K562 (cell line): ENCODE measurements around a stretch of chr7.

- RAMPAGE, long total RNA = no peak
- RRBS = 92% methylated on average over 1 of the region's 36 CpGs
PRO-cap:
- standard = no peak
- CoPRO, capped RNA only, 2 experiments = no peak in any of the 2 experiments
- CoPRO, capped and uncapped RNA, 2 experiments = no peak in any of the 2 experiments
- CoPRO, uncapped RNA only, 2 experiments = peak in 2 of 2 experiments; most common plus-strand start chr7:100885903 (in 1); most common minus-strand start chr7:100886114 (in 2)
CAGE:
- cytosol, long polyA plus RNA = no peak
- long polyA plus RNA = no peak
- nucleolus, long total RNA = no peak
- nucleus, long polyA plus RNA = no peak
Observed at GRCh38 chr7:100885518-100886595, 3.7 kb downstream of the UFSP1 start.

DNA sequence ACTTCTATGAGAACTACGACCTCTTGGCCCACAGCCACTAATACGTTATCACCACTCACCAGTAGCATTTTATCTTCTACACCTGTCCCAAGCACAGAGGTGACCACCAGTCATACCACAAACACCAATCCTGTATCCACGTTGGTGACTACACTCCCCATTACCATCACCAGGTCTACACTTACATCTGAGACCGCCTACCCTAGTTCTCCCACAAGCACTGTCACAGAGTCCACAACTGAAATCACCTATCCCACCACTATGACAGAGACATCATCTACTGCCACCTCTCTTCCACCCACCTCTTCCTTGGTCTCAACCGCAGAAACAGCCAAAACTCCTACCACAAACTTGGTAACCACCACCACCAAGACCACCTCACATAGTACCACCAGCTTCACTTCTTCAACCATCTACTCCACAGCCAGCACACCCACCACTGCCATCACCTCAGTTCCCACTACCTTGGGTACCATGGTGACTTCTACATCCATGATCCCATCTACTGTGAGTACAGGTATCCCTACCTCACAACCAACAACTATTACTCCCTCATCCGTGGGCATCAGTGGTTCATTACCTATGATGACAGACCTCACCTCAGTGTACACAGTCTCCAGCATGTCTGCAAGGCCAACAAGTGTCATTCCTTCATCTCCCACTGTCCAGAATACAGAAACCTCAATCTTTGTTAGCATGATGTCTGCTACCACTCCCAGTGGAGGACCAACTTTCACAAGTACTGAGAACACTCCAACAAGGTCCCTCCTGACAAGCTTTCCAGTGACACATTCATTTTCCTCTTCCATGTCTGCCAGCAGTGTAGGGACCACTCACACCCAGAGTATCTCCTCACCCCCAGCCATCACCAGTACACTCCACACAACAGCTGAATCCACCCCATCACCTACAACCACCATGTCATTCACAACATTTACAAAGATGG, 6.9 kb downstream of the MUC3A start:
- RAMPAGE, long total RNA = no peak
- RRBS = no CpG with 5 or more reads among the region's 6 CpGs
PRO-cap:
- standard = no peak
- CoPRO, capped RNA only, 2 experiments = no peak in any of the 2 experiments
- CoPRO, capped and uncapped RNA, 2 experiments = no peak in any of the 2 experiments
- CoPRO, uncapped RNA only, 2 experiments = no peak in any of the 2 experiments
CAGE:
- cytosol, long polyA plus RNA = no peak
- long polyA plus RNA = no peak
- nucleolus, long total RNA = no peak
- nucleus, long polyA plus RNA = no peak

DNA sequence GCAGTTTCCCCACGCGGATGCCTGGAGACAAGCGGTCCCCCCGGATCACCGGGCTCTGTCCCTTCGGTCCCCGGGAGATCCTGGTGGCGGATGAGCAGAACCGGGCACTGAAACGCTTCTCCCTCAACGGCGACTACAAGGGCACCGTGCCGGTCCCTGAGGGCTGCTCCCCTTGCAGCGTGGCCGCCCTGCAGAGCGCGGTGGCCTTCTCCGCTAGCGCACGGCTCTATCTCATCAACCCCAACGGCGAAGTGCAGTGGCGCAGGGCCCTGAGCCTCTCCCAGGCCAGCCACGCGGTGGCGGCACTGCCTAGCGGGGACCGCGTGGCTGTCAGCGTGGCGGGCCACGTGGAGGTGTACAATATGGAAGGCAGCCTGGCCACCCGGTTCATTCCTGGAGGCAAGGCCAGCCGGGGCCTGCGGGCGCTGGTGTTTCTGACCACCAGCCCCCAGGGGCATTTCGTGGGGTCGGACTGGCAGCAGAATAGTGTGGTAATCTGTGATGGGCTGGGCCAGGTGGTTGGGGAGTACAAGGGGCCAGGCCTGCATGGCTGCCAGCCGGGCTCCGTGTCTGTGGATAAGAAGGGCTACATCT, 3.6 kb downstream of the TRIM56 start:
- RAMPAGE, long total RNA = no peak
- RRBS = 98% methylated on average over 6 of the region's 41 CpGs
PRO-cap:
- standard = no peak
- CoPRO, capped RNA only, 2 experiments = no peak in any of the 2 experiments
- CoPRO, capped and uncapped RNA, 2 experiments = no peak in any of the 2 experiments
- CoPRO, uncapped RNA only, 2 experiments = peak in 1 of 2 experiments; most common plus-strand start position 229 of the sequence (in 1)
CAGE:
- cytosol, long polyA plus RNA = no peak
- long polyA plus RNA = no peak
- nucleolus, long total RNA = no peak
- nucleus, long polyA plus RNA = no peak

GRCh38 chr7:101124296-101125171, 2.4 kb upstream of the SERPINE1 start:
- RAMPAGE, long total RNA = no peak
- RRBS = no CpG with 5 or more reads among the region's 10 CpGs
PRO-cap:
- standard = bidirectional peak, plus-strand start at chr7:101124975, minus-strand start at chr7:101124864
- CoPRO, capped RNA only, 2 experiments = no peak in any of the 2 experiments
- CoPRO, capped and uncapped RNA, 2 experiments = no peak in any of the 2 experiments
- CoPRO, uncapped RNA only, 2 experiments = no peak in any of the 2 experiments
CAGE:
- cytosol, long polyA plus RNA = no peak
- long polyA plus RNA = no peak
- nucleolus, long total RNA = no peak
- nucleus, long polyA plus RNA = no peak

DNA sequence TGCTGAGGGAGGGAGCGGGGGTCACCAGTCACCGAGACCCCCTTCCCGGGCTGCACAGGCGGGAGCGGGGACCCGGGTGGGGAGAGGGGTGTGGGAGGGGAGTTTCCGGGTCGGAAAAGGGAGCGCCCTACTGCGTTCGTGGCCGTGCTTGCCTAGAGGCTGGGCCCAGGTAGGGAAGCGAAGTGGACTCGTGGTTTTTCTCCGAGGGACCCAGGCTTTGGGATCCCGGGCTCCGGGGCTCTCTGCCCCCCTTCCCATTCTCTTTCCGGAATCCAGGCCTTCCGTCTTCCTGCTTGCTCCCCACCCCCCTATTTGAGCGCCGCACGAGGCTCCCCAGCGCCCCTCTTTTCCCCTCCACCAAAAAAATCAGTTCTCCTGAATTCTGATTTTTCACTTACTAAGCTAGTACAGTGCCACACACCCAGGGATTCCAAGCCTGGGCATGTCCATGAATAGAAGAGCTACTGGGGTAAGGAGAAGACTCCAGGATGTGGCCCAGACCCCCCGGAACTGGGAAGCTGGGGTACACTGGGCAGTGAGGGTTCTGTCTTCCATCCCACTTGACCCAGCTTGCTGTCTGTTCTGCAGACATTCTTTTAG, 684 bp downstream of the AP1S1 start:
- RAMPAGE, long total RNA = no peak
- RRBS = no CpG with 5 or more reads among the region's 24 CpGs
PRO-cap:
- standard = no peak
- CoPRO, capped RNA only, 2 experiments = no peak in any of the 2 experiments
- CoPRO, capped and uncapped RNA, 2 experiments = no peak in any of the 2 experiments
- CoPRO, uncapped RNA only, 2 experiments = no peak in any of the 2 experiments
CAGE:
- cytosol, long polyA plus RNA = no peak
- long polyA plus RNA = no peak
- nucleolus, long total RNA = no peak
- nucleus, long polyA plus RNA = no peak

GRCh38 chr7:101161896-101162461, 3.4 kb downstream of the VGF start:
- RAMPAGE, long total RNA = no peak
- RRBS = no CpG with 5 or more reads among the region's 15 CpGs
PRO-cap:
- standard = no peak
- CoPRO, capped RNA only, 2 experiments = no peak in any of the 2 experiments
- CoPRO, capped and uncapped RNA, 2 experiments = no peak in any of the 2 experiments
- CoPRO, uncapped RNA only, 2 experiments = peak in 1 of 2 experiments; most common minus-strand start chr7:101162280 (in 1)
CAGE:
- cytosol, long polyA plus RNA = no peak
- long polyA plus RNA = no peak
- nucleolus, long total RNA = no peak
- nucleus, long polyA plus RNA = no peak

- RAMPAGE, long total RNA = no peak
- RRBS = 97% methylated on average over 4 of the region's 23 CpGs
PRO-cap:
- standard = no peak
- CoPRO, capped RNA only, 2 experiments = no peak in any of the 2 experiments
- CoPRO, capped and uncapped RNA, 2 experiments = no peak in any of the 2 experiments
- CoPRO, uncapped RNA only, 2 experiments = no peak in any of the 2 experiments
CAGE:
- cytosol, long polyA plus RNA = no peak
- long polyA plus RNA = no peak
- nucleolus, long total RNA = no peak
- nucleus, long polyA plus RNA = no peak
Observed at GRCh38 chr7:101210279-101210748, 7.1 kb downstream of the PLOD3 start.

DNA sequence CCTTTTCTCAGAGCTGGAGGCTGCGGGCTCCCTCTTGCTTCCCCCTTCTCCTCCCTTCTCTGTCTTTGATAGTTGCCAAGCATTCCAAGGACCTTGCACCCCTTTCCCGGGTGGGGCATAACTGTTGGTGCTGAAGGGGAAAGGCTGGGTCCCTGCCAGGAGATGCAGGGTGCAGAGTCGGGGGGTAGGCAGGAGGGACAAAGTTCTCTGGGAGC, 2.2 kb downstream of the CLDN15 start:
- RAMPAGE, long total RNA = no peak
- RRBS = no CpG with 5 or more reads among the region's 3 CpGs
PRO-cap:
- standard = no peak
- CoPRO, capped RNA only, 2 experiments = no peak in any of the 2 experiments
- CoPRO, capped and uncapped RNA, 2 experiments = no peak in any of the 2 experiments
- CoPRO, uncapped RNA only, 2 experiments = peak in 1 of 2 experiments; most common plus-strand start position 71 of the sequence (in 1)
CAGE:
- cytosol, long polyA plus RNA = no peak
- long polyA plus RNA = no peak
- nucleolus, long total RNA = no peak
- nucleus, long polyA plus RNA = no peak

- RAMPAGE, long total RNA = no peak
- RRBS = no CpG with 5 or more reads among the region's 21 CpGs
PRO-cap:
- standard = no peak
- CoPRO, capped RNA only, 2 experiments = no peak in any of the 2 experiments
- CoPRO, capped and uncapped RNA, 2 experiments = no peak in any of the 2 experiments
- CoPRO, uncapped RNA only, 2 experiments = no peak in any of the 2 experiments
CAGE:
- cytosol, long polyA plus RNA = no peak
- long polyA plus RNA = no peak
- nucleolus, long total RNA = no peak
- nucleus, long polyA plus RNA = no peak
Observed at GRCh38 chr7:101602127-101602739, 26.9 kb downstream of the MYL10 start.

DNA sequence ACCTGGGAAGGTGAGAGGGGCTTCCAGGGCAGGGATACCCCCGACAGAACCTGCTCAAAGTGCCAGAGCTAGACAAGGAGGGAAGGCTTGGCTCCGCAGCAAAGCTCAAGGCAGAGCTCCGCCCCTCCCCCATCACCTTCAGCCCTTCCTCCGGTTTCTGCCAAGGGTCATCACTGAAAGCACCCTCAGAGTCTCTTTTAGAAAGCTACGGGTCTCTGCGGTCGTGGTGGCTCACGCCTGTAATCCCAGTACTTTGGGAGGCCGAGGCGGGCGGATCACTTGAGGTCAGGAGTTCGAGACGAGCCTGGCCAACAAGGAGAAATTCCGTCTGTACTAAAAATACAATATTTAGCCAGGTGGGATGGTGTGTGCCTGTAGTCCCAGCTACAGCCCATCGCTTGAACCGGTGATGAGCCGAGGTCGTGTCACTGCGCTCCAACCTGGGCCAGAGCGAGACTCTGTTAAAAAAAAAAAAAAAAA, 73.3 kb upstream of the CUX1 start:
- RAMPAGE, long total RNA = no peak
- RRBS = 77% methylated on average over 4 of the region's 20 CpGs
PRO-cap:
- standard = no peak
- CoPRO, capped RNA only, 2 experiments = no peak in any of the 2 experiments
- CoPRO, capped and uncapped RNA, 2 experiments = no peak in any of the 2 experiments
- CoPRO, uncapped RNA only, 2 experiments = no peak in any of the 2 experiments
CAGE:
- cytosol, long polyA plus RNA = no peak
- long polyA plus RNA = no peak
- nucleolus, long total RNA = no peak
- nucleus, long polyA plus RNA = no peak

DNA sequence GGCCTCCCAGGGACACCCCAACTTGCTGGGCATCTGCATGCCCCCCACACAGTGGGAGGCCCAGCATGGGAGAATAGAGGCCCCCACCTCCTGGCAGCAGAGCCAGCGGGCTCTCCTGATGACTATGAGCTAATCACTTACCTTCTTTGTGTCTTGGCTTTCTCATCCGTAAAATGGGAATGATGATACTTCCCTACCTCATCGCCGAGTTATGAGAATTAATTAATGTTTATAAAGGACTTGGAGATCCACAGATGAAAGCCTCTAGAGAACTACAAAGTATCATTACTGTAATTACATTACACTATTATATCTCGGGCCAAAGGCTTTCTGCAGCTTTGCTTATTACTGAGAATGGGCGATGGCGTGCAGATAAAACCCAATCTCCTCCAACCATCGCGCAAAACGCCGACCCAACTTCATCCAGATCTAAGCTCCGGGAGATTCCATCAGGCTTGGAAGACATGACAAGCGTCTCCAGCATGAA, 42.4 kb upstream of the CUX1 start:
- RAMPAGE, long total RNA = no peak
- RRBS = no CpG with 5 or more reads among the region's 13 CpGs
PRO-cap:
- standard = no peak
- CoPRO, capped RNA only, 2 experiments = no peak in any of the 2 experiments
- CoPRO, capped and uncapped RNA, 2 experiments = no peak in any of the 2 experiments
- CoPRO, uncapped RNA only, 2 experiments = no peak in any of the 2 experiments
CAGE:
- cytosol, long polyA plus RNA = no peak
- long polyA plus RNA = no peak
- nucleolus, long total RNA = no peak
- nucleus, long polyA plus RNA = no peak

DNA sequence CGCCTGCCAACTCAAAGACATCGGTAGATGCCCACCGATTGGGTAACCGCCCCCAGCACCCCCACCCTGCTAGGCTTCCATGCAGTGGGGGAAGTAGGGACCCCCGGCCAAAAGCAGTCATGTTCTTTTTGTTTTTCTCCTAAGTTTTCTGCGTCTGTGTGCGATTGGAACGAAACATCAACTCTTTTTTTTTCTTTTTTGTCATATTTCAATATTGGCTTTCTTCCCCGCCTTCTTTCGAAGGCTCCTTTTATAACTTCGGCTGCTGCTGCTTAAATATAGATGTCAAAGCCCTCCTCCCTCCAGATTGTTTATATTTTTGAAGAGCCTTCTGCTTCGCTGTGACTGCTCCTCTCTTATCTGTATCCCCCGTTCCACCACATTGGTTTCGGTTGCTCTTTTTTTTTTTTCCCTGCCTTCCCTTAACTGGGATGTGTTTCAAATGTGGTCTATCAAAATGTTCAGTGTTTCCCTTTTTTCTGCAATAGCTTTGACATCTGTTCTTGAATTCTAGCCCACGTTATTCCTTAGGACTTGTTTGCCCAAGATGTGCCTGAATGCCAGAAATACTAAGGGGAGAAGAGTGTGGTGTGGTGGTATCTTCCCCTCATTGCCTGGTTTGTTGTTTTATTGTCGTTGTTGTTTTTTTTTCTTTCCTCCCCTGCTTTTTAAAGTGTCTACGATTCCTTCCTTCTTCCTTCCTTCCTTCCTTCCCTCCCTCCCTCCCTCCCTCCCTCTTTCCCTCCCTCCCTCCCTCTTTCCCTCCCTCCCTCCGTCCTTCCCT, 96.4 kb downstream of the CUX1 start:
- RAMPAGE, long total RNA = no peak
- RRBS = no CpG with 5 or more reads among the region's 18 CpGs
PRO-cap:
- standard = no peak
- CoPRO, capped RNA only, 2 experiments = no peak in any of the 2 experiments
- CoPRO, capped and uncapped RNA, 2 experiments = no peak in any of the 2 experiments
- CoPRO, uncapped RNA only, 2 experiments = no peak in any of the 2 experiments
CAGE:
- cytosol, long polyA plus RNA = no peak
- long polyA plus RNA = no peak
- nucleolus, long total RNA = no peak
- nucleus, long polyA plus RNA = no peak

- RAMPAGE, long total RNA = no peak
- RRBS = no CpG with 5 or more reads among the region's 9 CpGs
PRO-cap:
- standard = no peak
- CoPRO, capped RNA only, 2 experiments = no peak in any of the 2 experiments
- CoPRO, capped and uncapped RNA, 2 experiments = no peak in any of the 2 experiments
- CoPRO, uncapped RNA only, 2 experiments = no peak in any of the 2 experiments
CAGE:
- cytosol, long polyA plus RNA = no peak
- long polyA plus RNA = no peak
- nucleolus, long total RNA = no peak
- nucleus, long polyA plus RNA = no peak
Observed at GRCh38 chr7:101935787-101936115, 118.3 kb downstream of the CUX1 start.

DNA sequence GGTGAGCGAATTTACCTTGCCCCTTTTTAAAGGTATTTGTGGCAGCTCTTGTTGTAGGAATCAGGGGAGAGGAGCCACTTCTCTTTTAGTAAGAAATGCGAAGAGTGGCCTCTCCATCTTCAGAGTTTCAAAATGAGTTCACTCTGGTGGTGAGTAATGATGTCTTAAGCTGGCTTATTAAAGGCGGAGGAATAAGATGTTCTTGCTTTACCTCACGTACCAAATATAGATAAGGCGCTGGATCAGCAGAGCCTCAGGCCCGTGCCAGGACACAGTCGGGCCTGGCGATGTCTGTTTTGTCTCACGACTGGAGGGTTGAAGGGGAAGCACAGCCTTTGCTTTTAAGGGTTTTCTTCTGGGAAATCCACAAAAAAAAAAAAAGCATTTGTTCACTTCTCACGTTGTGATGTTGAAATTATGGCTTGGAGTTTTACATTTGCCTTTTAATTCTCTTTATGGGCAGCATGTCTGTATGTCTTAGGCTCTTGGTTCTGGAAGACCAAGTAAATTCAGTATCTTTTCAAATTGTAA, 136.1 kb downstream of the CUX1 start:
- RAMPAGE, long total RNA = no peak
- RRBS = no CpG with 5 or more reads among the region's 10 CpGs
PRO-cap:
- standard = no peak
- CoPRO, capped RNA only, 2 experiments = no peak in any of the 2 experiments
- CoPRO, capped and uncapped RNA, 2 experiments = no peak in any of the 2 experiments
- CoPRO, uncapped RNA only, 2 experiments = no peak in any of the 2 experiments
CAGE:
- cytosol, long polyA plus RNA = no peak
- long polyA plus RNA = no peak
- nucleolus, long total RNA = no peak
- nucleus, long polyA plus RNA = no peak

DNA sequence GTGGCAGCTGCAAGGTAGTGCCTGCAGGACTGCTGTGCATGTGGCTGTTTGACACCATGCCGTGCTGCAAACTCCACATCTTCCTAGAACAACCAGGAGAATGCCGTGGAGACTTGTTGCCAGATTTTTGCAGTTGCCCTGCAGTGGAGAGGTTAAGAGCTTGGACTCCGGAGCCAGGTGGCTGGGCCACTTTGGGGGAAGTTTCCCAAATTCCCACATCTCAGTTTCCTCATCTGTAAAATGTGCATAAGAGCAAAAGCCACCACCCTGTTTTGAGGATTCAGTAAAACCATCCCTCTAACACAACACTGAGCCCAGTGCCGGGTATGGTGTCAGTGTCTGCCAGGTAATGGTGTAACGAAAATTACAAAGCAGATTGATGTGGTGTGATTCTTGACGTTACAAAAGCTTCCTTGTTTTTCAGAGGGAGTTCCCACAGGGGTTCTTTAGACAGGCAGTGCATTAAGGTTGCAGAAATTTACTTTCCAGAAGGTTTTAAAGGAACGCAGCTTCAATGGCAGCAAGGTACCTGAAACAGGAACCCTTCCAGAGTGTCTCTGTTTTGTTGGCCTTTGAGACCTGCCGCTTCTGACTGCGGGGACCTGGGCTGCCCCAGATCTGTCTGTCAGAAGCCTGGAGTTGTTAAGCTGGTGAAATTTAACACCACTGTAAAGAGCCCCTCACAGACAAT, 168.2 kb downstream of the CUX1 start:
- RAMPAGE, long total RNA = no peak
- RRBS = no CpG with 5 or more reads among the region's 9 CpGs
PRO-cap:
- standard = no peak
- CoPRO, capped RNA only, 2 experiments = no peak in any of the 2 experiments
- CoPRO, capped and uncapped RNA, 2 experiments = no peak in any of the 2 experiments
- CoPRO, uncapped RNA only, 2 experiments = no peak in any of the 2 experiments
CAGE:
- cytosol, long polyA plus RNA = no peak
- long polyA plus RNA = no peak
- nucleolus, long total RNA = no peak
- nucleus, long polyA plus RNA = no peak

DNA sequence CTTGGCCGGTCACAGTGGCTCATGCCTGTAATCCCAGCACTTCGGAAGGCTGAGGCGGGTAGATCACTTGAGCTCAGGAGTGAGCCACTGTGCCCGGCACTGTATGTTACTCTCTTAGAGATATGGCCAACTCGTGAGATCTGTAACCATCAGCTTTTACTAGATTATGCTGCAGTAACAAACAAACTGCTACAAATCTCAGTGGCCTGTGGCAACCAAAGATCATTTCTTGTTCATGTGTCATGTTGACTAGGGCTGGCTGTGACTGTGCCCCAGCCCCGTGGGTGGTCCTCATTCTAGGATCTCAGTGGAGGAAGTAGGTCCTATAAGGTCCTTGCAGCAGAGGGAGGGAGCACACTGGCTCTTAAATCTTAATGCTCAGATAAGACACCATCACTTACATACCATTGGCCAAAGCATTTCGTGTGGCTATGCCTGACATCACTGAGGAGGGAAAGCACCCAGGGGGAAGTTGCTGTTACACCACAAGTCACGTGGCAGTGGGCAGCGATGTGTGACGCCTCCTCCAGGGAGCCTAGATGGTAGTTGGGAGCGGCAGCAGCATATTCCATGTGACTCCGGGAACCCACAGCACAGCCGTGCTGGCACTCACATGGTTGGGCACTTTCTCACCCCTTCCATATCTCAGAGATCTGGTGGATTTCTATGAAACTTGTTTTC, 224.8 kb upstream of the SH2B2 start:
- RAMPAGE, long total RNA = no peak
- RRBS = 94% methylated on average over 1 of the region's 13 CpGs
PRO-cap:
- standard = no peak
- CoPRO, capped RNA only, 2 experiments = no peak in any of the 2 experiments
- CoPRO, capped and uncapped RNA, 2 experiments = no peak in any of the 2 experiments
- CoPRO, uncapped RNA only, 2 experiments = no peak in any of the 2 experiments
CAGE:
- cytosol, long polyA plus RNA = no peak
- long polyA plus RNA = no peak
- nucleolus, long total RNA = no peak
- nucleus, long polyA plus RNA = no peak

DNA sequence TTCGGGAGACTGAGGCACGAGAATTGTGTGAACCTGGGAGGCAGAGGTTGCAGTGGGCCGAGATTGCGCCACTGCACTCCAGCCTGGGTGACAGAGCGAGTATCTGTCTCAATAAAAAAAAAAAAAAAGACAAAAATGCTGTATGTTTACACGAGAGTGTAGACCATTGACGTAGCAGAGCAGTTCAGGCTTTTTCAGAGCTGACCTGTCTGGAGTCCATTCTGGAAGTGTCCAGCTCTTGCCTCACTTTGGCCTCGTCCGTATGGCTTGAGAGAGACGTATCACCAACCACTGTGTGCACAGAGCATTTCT, 184.9 kb upstream of the SH2B2 start:
- RAMPAGE, long total RNA = no peak
- RRBS = no CpG with 5 or more reads among the region's 10 CpGs
PRO-cap:
- standard = unidirectional peak, plus-strand start at position 170 of the sequence
- CoPRO, capped RNA only, 2 experiments = no peak in any of the 2 experiments
- CoPRO, capped and uncapped RNA, 2 experiments = no peak in any of the 2 experiments
- CoPRO, uncapped RNA only, 2 experiments = peak in 2 of 2 experiments; most common plus-strand start position 132 of the sequence (in 1)
CAGE:
- cytosol, long polyA plus RNA = no peak
- long polyA plus RNA = no peak
- nucleolus, long total RNA = no peak
- nucleus, long polyA plus RNA = no peak

DNA sequence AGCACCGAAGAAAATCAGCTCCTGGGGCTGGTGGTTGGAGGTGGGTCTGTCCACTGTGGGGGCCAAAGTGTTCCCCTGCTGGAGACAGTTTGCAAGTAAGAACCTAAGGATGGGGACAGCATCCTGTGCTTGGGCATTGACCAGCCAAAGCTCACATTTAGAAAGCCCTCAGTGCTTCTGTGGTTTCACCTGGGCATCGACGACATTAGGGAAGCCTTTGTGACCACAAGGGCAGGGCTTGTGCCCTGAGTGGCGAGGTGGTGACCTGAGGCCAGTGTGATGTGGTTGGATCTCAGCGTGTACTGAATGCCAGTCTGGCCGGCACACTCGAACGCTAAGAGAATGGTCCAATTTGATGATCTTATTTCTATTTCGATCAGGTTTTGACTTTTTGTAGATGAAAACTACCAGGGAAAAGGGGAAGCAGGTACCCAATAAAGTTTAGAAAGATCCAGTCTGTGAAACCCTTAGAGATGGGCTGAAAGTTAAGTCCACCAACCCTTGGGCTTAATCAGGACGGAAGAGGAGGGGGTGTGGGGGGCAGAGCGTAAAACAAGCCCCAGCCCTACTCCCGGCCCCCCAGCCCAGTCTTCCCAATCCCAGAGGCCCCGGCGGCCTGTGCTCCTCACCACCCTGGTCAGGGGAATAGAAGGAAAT, 32.0 kb upstream of the SH2B2 start:
- RAMPAGE, long total RNA = no peak
- RRBS = 89% methylated on average over 1 of the region's 14 CpGs
PRO-cap:
- standard = no peak
- CoPRO, capped RNA only, 2 experiments = no peak in any of the 2 experiments
- CoPRO, capped and uncapped RNA, 2 experiments = peak in 1 of 2 experiments; most common plus-strand start position 202 of the sequence (in 1)
- CoPRO, uncapped RNA only, 2 experiments = peak in 1 of 2 experiments; most common plus-strand start position 98 of the sequence (in 1); most common minus-strand start position 128 of the sequence (in 1)
CAGE:
- cytosol, long polyA plus RNA = no peak
- long polyA plus RNA = no peak
- nucleolus, long total RNA = no peak
- nucleus, long polyA plus RNA = no peak